Measurements from ENCODE around the gene ECHDC3.

- CAGE, long polyA plus RNA = no peak
- RRBS = 36% methylated on average over 2 of the region's 6 CpGs
These were observed 133.3 kb downstream of the CELF2 start for GRCh38 chr10:11150916-11151472.

DNA sequence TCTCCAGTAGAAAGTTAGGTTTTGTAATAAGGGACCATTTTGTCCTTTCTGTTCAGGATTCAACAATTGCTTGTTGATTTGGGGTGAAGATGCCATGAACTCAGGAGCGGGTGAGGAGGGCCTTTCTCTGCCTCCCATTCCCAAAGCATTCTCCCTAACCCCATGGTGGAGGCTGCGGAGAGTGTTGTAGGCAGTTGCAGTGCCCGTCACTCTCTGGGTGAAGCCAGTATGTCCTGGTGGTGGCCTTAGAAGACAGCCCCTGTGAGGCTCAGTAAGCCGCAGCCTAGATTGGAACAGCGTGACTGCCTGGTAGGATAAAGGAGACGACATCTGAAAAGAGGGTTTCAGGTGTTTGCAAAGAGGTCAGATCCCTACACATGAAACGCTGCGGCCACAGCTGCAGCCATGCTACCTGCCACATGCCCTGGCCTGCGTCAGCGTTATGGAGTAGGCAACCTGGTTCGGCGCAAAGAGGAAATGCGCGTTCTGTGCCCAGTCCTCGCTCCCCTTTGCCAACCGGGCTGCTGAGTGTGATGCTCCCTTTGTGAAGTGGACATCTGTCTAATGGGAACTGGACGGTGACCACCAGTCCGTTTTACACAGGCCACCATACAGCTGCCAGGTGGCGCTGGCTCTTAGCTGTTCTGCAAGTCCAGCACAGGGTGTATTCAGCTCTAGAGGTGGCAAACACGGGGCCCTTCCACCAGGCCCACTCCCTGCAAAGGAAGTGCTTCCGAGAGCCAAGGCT, 160.2 kb downstream of the CELF2 start:
- CAGE, long polyA plus RNA = no peak
- RRBS = no CpG with 5 or more reads among the region's 21 CpGs

DNA sequence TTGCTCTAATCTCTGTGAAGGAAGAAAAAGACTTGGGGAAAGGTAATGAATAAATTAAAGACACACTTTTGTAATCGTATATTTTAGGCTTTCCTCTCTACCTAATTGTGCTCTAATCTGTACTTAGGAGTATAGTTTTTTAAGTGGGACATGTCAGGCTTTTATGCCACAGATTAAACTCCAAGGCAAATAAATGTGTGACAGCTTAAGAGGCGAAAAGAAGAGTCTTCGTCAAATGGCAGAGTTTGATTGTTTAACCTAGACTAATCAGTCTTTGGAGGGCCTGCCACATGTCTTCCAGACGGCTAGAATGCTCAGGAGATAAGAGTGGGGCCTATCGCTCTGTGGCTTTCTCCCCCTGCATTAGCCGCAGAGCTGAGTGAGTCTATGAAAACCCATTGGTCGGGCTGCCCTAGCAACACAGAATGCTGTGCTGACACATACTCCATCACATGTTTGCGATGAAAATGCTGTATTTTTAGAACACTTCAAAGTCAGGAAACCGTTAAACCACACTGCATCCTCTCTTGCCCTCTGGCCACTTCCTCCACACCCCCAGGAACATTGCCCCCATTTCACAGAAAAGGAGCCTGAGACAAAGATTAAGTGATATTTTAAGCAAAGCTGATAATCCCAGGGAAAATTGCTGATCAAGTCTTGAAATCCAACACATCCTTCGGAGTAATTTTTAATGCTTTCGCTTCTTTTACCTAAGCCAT, 160.9 kb downstream of the CELF2 start:
- CAGE, long polyA plus RNA = no peak
- RRBS = no CpG with 5 or more reads among the region's 11 CpGs

- CAGE, long polyA plus RNA = no peak
- RRBS = no CpG with 5 or more reads among the region's 4 CpGs
These were observed 174.0 kb downstream of the CELF2 start for GRCh38 chr10:11191712-11192080.

GRCh38 chr10:11195576-11196130, 178.0 kb downstream of the CELF2 start:
- CAGE, long polyA plus RNA = no peak
- RRBS = no CpG with 5 or more reads among the region's 8 CpGs

GRCh38 chr10:11207756-11208916, 190.5 kb downstream of the CELF2 start:
- CAGE, long polyA plus RNA = no peak
- RRBS = no CpG with 5 or more reads among the region's 17 CpGs

- CAGE, long polyA plus RNA = no peak
- RRBS = no CpG with 5 or more reads among the region's 8 CpGs
These were observed 208.2 kb downstream of the CELF2 start for GRCh38 chr10:11225771-11226436.

- CAGE, long polyA plus RNA = no peak
- RRBS = no CpG with 5 or more reads among the region's 6 CpGs
These were observed 215.9 kb downstream of the CELF2 start for GRCh38 chr10:11233493-11234126.

DNA sequence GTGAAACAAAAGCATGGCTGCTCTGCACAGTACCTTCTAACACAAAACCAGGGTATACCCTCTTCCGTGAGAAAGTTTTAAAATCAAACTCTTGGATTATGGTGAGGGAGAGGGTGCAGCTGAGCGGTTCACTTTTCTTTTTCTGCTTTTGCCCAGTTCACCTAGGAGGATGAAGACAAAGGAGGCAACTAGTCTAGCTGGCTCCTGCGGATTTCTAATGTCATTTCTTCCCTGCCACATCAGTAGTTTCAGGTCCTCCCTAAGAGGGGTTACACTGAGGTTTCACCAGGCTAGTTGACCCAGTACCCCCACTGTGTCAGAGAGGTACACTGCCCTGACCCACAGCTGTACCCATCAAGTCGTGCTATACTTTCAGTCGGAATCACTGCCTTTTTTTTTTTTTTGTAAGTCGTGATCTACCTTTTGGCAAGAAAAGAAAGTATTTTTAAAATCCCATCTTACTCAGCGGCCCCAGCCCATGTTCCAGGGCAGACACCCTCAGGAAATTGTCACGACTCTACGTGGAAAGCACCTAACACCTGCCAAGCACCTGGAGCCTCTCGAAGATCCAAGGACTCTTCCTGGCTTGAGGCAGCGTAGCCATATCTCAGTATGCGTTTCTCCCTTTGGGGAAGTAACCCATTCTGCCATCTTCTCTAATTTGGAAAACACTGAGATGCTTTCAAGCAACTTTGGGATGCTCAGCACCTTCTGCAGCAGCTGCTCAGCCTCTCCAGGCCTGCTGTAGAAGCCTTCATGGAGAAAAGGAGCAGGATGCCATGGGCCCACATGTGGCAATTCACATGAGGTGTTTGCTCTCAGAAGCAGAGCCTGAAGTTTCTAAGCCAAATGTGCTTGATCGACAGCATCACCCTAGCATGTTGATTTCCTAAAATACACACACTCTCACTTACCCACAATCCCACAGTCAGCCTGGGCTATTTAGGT, 243.6 kb downstream of the CELF2 start:
- CAGE, long polyA plus RNA = no peak
- RRBS = no CpG with 5 or more reads among the region's 13 CpGs

DNA sequence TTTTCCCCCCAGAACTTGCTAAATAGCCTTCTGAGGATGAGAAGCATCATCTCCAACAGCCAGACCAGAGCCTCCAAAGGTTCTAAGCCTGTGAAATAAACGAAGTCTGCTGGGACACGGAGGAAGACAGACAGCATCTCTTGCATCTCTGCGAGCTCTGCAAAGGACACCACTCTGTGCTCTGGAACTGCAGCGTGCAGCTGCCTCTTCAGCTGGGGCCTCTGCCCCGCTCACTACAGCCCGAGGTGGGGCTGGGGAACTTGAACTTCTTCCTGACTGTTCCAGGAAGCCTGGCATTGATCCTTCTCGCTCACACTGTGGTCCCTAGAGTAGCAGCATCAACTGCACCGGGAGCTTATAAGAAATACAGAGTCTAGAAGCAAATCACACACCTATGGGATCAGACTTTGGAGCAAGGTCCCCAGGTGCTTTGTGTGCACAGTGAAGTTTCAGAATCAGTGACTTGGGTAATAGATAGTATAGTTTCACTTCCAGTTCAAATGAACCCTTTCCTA, 163.2 kb downstream of the USP6NL start:
- CAGE, long polyA plus RNA = no peak
- RRBS = no CpG with 5 or more reads among the region's 8 CpGs

GRCh38 chr10:11493708-11494088, 117.8 kb downstream of the USP6NL start:
- CAGE, long polyA plus RNA = no peak
- RRBS = no CpG with 5 or more reads among the region's 6 CpGs

DNA sequence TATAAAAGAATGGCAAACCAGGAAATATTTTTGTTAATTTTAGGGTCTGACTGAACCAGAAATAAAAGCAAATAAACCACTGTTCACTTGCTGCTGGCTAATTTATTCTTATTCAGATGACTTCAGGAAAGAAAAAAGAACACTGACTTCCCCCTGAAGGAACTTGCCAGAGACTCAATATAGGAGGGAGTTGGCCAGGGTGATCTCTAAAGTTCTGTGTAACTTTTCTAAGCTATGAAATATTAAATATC, 1.2 kb downstream of the USP6NL start:
- CAGE, long polyA plus RNA = no peak

DNA sequence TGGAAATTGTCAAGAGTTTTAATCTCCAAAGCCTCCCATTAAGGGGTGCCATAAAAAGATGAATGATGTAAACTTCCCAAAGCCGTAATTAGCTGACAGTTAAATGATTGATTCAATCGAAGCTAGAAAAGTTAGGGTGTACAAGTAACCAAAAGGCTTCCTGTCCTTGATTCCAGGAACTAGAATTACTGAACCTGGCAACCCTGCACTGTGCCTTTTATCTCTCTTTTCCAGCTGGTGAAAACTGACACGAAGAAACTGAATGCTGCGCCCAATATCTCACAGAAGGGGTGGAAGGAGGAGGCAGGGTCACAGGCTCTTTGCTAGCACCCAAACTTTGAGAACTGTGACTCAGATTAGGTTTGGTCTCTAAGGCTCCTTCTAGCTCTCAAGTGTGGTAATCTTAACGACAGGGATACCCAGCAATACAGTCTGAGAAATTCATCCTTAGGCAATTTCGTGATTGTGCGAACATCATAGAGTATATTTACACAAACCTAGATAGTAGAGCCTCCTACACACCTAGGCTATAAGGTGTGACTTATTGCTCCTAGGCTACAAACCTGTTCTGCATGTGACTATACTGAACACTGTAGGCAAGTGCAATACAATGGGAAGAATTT, 1.0 kb upstream of the USP6NL start:
- CAGE, long polyA plus RNA = no peak
- RRBS = no CpG with 5 or more reads among the region's 7 CpGs

DNA sequence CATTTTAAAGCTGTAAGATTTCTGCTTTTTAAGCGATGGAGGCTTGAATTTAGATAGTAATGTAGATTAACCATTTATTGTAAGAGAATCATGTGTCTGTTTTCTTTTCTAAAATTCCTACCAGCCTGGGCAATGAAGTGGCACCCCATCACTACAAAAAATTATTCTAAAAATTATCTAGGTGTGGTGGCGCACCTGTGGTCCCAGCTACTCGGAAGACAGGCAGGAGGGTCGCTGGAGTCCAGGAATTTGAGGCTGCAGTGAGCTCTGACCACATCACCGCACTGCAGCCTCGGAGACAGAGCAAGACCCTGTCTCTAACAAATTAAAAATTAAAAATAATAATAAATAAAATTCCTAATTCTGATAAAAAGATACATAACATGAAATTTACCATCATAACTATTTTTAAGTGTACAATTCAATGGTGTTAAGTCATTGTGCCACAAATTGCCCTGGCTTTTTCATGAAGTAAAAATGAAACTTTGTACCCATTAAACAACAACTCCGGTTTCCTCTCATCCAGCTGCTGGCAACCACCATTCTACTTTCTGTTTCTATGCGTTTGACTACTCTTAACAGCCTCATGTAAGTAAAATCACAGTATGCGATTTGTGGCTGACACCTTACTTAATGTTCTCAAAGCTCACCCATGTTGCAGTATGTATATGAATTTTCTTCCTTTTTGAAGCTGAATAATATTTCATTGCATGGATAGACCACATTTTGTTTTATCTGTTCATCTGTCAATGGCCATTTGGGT, 20.6 kb upstream of the USP6NL start:
- CAGE, long polyA plus RNA = no peak
- RRBS = no CpG with 5 or more reads among the region's 9 CpGs

DNA sequence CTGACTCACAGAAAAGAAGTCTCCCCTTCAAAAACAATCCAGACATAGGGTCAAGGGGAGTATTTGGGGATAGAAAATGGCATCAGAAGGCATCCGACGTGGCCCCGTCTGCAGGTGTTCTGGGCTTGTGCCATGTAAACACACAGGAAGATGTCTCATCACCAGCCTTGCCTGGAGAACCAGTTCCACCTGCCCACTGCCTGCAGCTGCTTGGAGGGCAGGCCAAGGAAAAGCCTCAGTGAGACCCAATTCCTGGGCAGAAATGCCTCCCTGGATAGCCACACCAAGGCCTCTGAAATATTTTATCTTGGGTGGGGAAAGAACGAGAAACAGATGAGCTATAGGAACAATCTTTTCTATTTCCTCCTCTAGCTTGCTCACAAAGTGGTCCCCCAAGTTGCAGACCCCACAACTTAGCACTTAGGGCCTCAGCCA, 54.4 kb upstream of the ECHDC3 start:
- CAGE, long polyA plus RNA = no peak
- RRBS = no CpG with 5 or more reads among the region's 4 CpGs

DNA sequence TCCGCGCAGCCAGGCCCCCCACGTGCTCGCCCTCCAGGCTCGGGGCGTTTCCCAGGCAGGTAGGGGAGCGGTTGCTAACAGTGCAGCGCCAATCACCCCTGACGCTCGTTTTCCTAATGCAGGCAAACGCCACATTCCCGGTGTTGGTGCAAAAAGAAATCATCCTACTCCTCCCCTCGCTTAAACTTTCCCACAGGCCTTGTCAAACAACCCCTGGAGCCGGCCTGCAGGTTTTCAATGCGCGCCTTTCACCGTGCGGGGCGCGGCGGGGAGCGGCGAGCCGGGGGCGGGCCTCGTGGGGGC, 217 bp upstream of the ECHDC3 start:
- CAGE, long polyA plus RNA = no peak
- RRBS = 2% methylated on average over 14 of the region's 26 CpGs

DNA sequence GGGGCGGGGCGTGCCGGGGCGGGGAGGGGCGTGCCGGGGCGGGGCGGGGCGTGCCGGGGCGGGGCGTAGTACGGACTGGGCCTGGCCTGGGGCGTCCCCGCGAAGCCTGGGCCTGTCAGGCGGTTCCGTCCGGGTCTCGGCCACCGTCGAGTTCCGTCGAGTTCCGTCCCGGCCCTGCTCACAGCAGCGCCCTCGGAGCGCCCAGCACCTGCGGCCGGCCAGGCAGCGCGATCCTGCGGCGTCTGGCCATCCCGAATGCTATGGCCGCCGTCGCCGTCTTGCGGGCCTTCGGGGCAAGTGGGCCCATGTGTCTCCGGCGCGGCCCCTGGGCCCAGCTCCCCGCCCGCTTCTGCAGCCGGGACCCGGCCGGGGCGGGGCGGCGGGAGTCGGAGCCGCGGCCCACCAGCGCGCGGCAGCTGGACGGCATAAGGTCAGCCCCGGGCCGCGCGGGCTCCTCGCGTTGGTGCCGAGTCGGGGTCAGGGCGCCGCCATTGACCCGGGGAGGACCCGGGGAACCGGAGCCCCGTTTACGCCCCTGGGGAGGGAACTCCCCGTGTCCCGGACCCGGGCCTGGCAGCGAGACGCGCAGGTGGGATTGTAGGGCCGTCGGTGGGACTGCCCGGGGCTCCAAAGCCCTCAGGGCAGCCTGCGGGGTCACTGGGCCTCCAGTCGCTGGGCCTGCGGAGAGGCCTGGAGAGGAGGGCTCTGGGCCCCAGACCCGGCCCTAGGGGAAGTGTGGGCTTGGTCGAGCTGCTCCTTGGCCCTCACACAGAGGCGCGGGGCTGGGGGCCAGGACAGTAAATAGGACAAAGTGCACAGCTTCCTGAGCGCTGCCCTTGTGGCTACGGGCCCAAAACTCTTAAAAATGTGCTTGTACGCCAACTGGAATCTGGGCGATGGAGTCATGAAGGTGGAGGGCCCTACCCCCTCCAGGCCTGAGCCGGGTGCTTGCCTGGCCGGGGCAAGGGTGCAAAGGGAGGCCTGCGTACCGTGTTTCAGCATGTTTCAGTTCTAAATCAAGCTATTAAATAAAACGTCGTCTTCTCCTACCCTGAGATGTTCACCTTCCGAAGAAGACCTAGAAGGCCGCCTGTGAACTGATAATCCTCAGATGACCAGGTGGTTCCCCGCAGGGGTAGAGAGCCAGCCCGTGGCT, at the start of gene ECHDC3:
Gene ECHDC3, plus strand, starts transcription at position 66 of the 1,156 bp plus-strand sequence.
- CAGE, long polyA plus RNA = no peak
- RRBS = 4% methylated on average over 61 of the region's 105 CpGs

GRCh38 chr10:11813946-11814650, 9.1 kb upstream of the PROSER2 start:
- CAGE, long polyA plus RNA = no peak
- RRBS = no CpG with 5 or more reads among the region's 17 CpGs

GRCh38 chr10:11825499-11826552, 2.7 kb downstream of the PROSER2 start:
- CAGE, long polyA plus RNA = no peak
- RRBS = no CpG with 5 or more reads among the region's 26 CpGs

DNA sequence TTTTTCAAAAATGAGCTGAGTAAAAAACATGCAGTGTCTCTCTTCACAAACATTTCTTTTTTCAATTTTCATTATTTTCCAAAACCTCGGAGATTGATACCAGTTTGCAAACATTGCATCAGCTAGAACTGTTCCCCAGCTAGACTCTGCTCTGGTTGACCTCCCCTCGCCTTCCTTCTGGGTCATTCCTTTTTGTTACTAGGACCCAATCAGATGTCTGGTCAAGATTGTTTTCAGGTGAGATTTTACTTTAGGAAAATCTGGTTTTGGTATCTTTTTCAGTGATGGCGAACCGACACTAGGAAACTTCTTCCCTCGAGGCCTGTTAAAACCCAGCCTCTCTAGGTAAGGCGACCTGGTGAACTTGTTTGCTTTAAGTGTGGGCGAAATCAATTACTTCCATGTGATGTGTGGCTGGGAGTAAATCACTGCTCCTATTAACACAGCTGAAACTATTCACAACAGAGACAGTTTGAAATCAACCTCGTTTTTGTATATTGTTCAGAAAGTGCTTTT, 8.4 kb downstream of the PROSER2 start:
- CAGE, long polyA plus RNA = no peak
- RRBS = no CpG with 5 or more reads among the region's 8 CpGs

Measured in mammary epithelial cell (primary cell).